Epithelial cell of proximal tubule (primary cell): ENCODE measurements around a stretch of chr11.

DNA sequence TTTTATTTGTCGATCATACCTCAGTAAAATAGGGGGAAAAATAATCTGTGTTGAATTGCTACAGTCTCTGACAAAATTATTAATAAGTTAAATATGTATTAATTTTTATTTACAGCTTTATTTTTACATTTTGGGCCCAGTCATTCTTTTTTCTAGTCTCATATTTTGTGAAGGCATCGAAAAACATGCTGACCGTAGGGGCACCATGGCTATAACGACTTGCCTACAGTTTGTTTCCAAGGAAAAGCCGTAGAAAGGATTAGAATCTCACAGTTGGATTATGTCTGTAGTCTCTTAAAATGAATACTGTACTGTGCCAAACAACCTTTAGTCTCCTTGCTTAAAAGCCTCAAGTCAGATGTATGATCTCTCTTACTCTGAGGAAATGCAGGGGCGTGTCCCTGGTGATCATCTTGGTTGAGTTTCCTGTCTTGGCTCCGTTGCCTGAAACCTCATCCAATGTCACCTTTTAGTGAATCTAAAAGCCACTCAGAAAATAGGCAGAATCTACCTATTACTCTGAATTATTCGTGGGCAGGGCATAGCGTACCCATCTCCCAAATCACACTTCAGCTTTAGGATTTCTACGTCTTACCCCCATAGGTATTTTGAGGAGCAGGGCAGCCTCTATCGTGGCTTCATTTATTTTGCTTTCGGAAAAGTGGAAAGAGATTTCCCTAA is 246.1 kb downstream of the ETS1 start:
- RAMPAGE, long total RNA = no peak
- RRBS = no CpG with 5 or more reads among the region's 12 CpGs

DNA sequence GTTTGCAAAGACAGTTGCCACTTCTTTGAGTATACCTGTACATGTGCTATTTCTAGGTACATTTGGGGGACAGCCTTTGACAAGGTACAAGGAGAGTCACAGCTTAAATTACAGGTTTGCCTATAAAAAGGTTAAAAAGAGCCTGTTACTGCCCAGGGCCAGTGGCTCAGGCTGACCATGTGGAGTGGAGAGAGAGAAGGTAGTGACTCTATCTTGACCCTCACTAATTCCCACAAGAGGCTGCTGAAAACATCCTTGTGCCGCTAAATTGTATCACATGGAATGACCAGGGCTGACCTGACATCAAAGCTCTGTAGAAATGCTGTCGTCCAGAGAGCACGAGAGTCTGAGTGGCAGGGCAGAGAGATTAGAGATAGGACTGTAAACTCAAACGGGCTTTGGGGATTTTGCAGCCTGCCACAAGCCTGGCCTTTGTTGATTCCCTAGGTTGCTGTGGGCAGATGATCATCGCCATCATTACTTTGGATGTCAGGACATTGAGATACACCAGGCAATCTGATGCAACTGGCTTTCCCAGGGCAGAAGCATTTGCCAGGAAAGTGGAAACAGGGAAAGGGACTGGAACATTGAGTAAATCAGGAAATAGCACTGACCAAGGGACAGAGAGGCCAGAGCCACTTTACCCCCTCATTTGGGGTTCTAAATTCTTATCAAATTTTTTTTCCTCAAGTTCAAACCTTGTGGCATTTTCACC is 131.7 kb downstream of the ETS1 start:
- RAMPAGE, long total RNA = no peak
- RRBS = no CpG with 5 or more reads among the region's 5 CpGs

GRCh38 chr11:128470062-128470515 is 117.3 kb downstream of the ETS1 start:
- RAMPAGE, long total RNA = no peak
- RRBS = no CpG with 5 or more reads among the region's 6 CpGs

- RAMPAGE, long total RNA = no peak
- RRBS = no CpG with 5 or more reads among the region's 4 CpGs
These were observed 116.2 kb downstream of the ETS1 start for GRCh38 chr11:128471056-128471758.

DNA sequence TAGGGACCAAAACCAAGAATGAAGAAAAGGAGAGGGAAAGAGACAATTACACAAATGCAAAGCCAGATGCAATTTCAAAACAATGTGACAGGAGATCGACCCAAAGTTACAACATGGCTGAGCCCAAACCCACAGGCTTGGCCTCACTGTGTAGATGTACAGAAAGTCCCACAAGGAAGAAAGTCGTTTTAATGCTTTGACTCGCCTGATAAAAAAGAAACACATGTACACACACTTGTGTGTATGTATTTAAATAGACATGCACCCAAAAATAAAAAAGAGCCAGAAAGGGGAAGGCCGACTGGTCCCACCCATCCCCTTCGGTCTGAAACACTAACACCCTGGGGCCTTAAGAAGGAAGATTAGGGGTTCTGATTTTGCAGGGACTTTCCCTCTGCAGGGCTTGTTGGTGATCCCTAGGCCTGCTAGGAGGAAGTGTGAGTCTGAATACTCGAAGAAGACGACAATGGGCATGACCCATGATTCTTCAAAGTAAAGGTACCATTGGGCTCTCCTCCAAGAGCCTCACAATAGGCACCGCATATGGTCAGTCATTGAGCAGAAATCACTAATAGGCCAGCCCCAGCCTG is 104.0 kb downstream of the ETS1 start:
- RAMPAGE, long total RNA = no peak
- RRBS = no CpG with 5 or more reads among the region's 8 CpGs

GRCh38 chr11:128500178-128500560 is 87.2 kb downstream of the ETS1 start:
- RAMPAGE, long total RNA = no peak
- RRBS = no CpG with 5 or more reads among the region's 3 CpGs

- RAMPAGE, long total RNA = no peak
- RRBS = no CpG with 5 or more reads among the region's 22 CpGs
These were observed 34.4 kb upstream of the ETS1 start for GRCh38 chr11:128621277-128622674.

GRCh38 chr11:128691926-128692327 is 1.9 kb upstream of the FLI1 start:
- RAMPAGE, long total RNA = no peak
- RRBS = no CpG with 5 or more reads among the region's 10 CpGs

GRCh38 chr11:128717358-128717984 is 23.6 kb downstream of the FLI1 start:
- RAMPAGE, long total RNA = no peak
- RRBS = no CpG with 5 or more reads among the region's 2 CpGs

- RAMPAGE, long total RNA = no peak
- RRBS = no CpG with 5 or more reads among the region's 6 CpGs
These were observed 52.1 kb downstream of the FLI1 start for GRCh38 chr11:128745945-128746416.

DNA sequence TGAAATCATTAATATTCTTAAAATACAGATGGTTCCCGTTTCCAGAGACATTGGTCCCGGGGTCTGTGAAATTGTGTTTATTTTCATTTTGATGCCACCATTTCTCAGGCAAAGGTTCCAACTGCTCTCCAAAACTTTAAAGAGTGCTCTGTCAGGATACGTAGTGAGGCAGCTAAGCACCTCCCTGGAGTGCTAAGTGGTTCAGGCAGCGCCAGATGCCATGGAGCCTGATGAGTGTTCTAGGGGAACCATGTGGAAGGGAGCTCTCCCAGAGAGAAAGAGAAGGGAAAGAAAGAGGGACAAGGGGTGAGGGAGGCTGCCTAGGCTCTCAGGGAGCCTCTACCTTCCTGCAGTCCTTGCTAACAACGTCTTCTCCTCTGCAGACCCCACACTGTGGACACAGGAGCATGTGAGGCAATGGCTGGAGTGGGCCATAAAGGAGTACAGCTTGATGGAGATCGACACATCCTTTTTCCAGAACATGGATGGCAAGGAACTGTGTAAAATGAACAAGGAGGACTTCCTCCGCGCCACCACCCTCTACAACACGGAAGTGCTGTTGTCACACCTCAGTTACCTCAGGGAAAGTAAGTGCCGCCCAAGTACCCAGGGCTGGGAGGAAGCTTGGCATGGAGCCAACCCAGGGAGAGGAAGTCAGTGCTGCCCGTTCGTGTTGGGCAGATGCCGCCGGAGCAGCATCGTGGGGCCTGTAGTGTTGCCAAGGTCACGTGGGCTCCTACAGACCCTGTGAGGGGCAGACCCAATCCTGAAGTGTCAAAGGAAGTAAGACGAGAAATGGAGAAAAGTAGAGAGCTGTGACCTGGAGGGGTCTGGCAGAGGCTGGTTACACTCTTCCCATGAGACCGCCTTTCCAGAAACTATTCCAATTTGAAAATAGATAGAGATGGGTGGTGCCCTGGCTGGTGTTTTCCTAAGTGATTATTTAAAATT is 78.8 kb downstream of the FLI1 start:
- RAMPAGE, long total RNA = no peak
- RRBS = no CpG with 5 or more reads among the region's 18 CpGs

DNA sequence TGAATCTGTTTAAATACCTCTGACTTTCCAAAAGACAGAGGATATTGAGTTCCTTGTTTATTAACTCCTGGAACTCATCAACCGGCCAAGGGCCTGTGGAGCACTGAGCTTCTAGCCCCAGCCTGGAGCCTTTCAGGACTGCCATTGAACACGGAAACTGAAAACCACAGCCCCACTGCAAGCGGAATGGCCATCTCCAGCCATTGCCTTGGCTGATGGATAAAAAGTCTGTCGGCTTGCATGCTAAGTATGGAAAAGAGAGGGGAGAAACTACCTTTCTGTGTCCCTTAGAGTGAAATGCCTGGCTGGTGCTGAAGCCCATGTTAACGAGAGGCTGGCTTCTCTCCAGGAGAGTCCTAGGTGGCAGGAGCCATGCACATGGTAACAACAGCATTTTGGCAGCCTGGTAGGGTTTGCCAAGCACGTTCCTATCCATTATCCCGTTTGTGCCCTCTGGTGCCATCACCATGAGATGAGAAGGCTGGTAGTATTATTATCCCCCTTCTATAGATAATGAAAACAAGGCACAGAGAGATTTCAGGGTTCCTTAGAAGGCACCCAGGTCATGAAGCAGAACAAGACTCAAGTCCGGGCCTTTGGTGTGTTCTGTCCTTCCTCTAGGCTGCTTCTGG is 80.2 kb downstream of the KCNJ1 start:
- RAMPAGE, long total RNA = no peak
- RRBS = no CpG with 5 or more reads among the region's 8 CpGs

DNA sequence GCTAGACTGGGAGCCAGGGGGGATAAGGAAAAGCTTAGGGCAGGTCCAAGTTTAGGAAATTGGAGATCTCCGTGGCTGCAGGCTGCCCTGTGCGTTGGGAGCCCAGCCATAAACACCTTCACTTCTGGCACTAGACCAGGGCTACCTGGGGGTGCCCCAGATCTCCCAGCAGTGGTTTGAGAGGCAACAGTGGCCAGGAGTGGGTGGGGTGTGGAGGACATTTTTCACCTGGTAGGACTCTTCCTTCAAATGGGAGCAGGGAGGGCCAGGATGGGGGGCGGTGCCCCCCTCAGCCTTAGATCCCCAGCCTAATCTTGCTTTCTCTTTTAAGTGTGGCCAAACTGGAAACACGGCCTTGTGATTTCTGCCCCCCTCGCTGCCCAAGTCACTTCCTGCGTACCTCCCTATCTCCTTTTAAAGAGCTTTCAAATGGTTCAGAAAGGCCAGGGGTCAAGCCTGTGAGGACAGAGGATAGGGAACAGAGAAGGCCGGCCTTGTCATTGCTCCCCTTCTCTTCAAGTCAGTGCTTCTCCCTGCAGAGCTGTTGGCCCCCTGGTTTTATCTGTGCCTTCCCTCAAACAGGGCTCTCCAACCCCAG is 777 bp downstream of the KCNJ5 start:
- RAMPAGE, long total RNA = no peak
- RRBS = no CpG with 5 or more reads among the region's 7 CpGs

GRCh38 chr11:128928445-128928943 is 14.2 kb downstream of the TP53AIP1 start:
- RAMPAGE, long total RNA = no peak
- RRBS = 50% methylated on average over 2 of the region's 5 CpGs

DNA sequence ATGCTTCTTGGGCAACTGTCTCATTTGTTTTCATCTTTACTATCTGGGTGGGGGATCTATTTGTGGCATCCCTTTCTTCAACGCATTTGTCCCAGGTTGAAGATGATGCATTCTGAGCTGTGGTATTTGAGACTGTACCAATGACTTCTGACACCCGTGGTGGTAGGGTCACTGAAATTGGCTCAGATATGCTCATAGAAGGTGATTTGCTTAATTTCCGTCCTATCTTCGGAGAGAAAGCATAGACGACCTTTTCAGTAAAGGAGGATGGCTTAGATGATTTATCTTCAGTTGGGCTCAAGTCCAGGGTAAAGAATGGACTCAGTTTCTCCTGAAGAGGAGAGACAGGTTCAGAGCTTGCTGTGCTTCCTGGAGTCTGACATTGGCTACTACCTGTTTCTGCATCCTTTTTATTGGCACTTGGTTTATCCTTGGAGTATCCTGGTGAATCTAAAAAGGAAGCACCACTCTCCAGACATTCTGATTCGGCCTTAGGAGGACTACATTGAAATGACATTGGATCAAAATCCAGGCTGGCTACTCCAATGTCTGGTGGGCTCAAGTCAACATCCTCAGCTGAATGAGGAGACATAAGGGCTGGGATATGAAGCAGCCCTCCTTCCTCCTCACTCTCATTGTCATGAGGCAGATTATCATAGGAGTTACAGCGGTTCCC is 31.7 kb upstream of the TP53AIP1 start:
- RAMPAGE, long total RNA = no peak
- RRBS = no CpG with 5 or more reads among the region's 7 CpGs

- RAMPAGE, long total RNA = no peak
- RRBS = no CpG with 5 or more reads among the region's 4 CpGs
These were observed 45.3 kb upstream of the TP53AIP1 start for GRCh38 chr11:128987902-128988400.

DNA sequence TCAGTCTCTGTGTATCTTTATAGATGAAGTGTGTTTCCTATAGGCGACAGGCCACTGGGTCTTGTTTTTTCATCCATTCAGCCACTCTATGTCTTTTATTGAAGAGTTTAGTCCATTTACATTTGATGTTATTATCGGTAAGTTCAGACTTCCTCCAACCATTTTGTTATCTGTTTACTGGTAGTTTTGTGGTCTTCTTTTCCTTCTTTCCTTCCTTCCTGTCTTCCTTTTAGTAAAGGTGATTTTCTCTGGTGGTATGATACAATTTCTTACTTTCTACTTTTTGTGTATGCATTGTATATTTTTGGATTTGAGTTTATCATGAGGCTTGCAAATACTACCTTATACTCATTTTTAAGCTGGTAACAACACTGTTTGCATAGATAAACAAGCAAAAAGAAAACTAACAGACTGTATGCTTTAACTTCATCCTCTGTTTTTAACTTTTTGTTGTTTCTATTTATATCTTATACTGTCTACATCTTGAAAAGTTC is 62.1 kb upstream of the TP53AIP1 start:
- RAMPAGE, long total RNA = no peak
- RRBS = no CpG with 5 or more reads among the region's 2 CpGs

GRCh38 chr11:129260607-129261195 is 68.6 kb upstream of the ARHGAP32 start:
- RAMPAGE, long total RNA = no peak
- RRBS = no CpG with 5 or more reads among the region's 3 CpGs

DNA sequence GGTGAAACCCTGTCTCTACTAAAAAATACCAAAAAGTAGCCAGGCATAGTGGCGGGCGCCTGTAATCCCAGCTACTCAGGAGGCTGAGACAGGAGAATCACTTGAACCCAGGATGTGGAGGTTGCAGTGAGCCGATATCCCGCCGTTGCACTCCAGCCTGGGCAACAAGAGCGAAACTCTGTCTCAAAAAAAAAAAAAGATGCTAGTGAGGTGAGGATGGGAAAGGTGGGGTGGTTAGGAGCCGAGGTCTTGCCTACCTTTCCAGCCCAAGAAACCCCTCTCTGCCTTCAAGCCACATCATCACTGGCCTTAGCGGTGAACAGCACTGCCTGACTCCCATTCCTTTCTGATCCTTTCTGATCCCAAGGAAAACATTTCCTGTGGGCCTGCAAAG is 64.0 kb upstream of the BARX2 start:
- RAMPAGE, long total RNA = no peak
- RRBS = no CpG with 5 or more reads among the region's 8 CpGs

DNA sequence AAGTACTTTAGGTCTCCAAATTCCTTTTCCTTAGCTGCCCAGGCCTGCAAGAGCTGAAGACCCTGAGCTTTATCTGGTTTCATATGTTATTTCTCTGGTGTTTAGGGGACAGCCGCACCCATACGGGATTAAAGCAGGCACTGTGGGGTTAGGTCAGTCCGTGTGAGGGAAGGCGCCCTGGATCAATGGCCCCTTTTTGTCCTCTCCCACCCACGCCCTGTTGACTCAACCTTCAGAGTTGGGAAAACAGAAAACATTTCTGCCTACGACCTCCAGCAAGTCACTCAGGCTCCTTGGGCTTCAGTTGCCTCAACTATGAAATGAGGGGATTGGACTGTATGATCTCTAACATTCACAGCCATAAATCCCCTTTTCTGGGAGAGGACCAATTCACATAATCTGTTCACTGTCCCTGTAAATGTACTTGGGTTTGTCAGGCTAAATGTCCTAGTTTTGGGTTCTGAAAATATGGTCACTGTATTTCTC is 55.1 kb upstream of the BARX2 start:
- RAMPAGE, long total RNA = no peak
- RRBS = no CpG with 5 or more reads among the region's 6 CpGs